ENCODE measurements around a stretch of chr6.

GRCh38 chr6:111475444-111476138, 7.4 kb downstream of the REV3L start:
- PRO-cap = no peak

DNA sequence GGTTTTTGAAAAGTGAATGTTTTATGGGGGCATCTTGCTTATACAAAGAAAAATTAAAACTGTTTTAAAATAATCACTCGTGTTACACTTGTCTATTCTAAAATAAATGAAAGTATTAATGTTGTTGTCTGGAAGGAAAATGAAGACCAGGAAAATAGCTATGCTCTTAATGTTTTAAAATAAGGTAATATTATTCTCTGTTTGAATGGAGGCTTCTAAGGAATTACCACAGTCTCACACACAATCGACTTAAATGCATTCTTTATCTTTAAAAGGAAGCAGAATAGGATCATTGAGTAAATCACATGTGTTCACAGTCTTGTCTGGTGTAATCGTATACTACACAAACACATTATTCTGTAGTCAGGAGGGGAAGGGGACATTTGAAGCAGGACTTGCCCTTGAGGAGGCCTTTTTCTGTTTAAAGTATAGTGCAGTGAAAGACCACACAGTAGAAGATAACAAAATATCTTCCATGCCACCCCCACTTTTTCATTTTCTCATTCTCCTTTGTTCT, 20.6 kb upstream of the REV3L start:
- PRO-cap = no peak

DNA sequence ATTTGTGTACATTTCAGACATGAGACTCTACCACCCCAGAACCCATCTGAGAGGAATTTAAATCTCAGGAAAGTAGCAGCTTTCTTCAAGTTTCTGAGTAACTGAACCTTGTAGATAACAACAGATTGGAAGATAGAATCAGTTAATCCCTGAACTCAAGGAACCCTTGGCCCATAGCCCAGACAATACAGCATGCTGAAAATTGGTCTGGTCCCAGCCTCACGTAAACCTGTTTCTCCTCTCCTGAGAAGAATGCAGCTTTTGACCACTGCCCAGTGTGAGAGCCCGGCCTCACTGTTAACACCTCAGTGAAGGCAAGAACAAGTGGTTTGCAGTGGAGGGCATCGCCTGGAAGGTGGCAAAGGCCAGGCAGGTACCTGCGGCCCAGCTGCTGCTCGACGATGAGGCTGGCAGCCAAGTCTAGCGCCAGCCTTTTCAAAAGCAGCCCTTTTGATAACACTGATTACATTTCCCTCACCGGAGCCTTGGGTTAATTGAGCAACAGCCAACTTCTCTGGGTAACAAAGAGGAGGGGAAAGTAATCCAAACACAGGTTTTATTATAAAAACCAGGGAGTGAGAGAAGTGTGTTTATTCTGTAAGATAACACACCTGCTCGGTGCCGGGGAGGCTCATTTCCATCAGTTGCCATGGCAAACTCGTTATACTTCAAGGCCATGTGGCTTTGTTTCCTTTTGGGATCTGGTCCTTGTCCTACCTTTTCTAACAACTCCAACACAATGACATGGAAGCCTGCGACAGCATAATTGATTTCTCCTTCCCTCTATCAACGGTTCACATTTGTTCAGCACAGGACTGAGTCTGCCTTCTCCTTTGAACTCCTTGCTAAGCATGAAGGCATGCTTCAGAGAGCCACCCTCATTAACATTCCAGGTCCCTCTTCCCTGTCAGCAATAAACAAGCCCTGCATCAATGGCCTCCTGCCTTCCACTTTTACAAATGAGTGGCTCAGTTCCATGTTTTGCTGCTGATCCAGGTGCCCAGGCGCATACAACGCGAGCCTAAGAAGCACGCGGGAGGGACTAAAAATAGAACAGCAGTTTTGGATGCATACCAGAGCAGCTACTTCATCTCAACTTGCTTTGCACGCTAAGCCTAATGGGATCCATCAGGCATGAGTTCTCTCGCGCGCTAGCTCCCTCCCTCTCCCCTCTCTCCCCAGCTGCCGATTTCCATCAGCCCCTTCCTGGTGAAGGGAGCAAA, 53.8 kb downstream of the TRAF3IP2 start:
- PRO-cap = unidirectional peak, plus-strand start at position 1,112 of the sequence

- PRO-cap = no peak
These were observed 40.1 kb downstream of the TRAF3IP2 start for GRCh38 chr6:111565237-111566306.

- PRO-cap = no peak
These were observed 31.3 kb downstream of the TRAF3IP2 start for GRCh38 chr6:111574256-111574983.

GRCh38 chr6:111589274-111590068, 16.2 kb downstream of the TRAF3IP2 start:
- PRO-cap = no peak

- PRO-cap = no peak
These were observed 9.4 kb upstream of the TRAF3IP2 start for GRCh38 chr6:111615044-111615582.

- PRO-cap = no peak
These were observed 79.4 kb upstream of the TRAF3IP2 start for GRCh38 chr6:111685085-111685396.

DNA sequence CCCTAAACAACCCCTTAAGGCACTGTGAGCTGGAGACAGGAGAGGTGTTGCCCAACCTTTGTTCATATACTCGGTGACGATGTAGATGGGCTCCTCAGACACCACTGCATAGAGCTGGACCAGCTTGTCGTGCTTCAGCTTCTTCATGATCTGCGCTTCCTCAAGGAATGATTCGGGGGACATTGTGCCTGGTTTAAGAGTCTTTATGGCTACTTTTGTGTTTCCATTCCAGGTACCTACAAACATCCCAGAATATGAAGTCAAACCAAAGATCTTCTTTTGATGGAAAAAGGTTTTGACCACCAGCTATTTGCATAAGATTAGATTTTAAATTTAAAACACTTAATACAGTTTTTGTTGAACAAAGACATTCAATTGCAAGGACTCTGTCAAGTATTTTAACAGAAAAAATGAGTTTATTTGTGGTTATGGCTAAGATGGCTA, 90.6 kb upstream of the TRAF3IP2 start:
- PRO-cap = no peak

GRCh38 chr6:111700044-111700536, 94.4 kb upstream of the TRAF3IP2 start:
- PRO-cap = no peak

DNA sequence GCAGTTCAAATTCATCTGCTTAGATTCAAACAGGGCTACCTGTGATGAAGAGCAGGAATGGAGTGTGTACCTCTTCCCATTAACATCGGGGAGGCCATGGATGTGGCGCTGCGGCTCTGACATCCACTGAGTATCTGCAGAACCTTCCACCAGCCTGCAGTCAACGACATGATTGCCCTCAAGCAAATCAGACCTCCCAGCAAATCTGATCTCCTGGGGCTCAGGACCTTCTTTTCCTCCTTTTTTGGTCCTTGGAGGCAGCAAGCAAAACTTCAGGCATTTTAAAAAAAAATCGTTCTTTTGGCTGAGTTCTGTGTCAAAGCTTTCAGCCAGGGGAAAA, 103.2 kb upstream of the TRAF3IP2 start:
- PRO-cap = no peak

DNA sequence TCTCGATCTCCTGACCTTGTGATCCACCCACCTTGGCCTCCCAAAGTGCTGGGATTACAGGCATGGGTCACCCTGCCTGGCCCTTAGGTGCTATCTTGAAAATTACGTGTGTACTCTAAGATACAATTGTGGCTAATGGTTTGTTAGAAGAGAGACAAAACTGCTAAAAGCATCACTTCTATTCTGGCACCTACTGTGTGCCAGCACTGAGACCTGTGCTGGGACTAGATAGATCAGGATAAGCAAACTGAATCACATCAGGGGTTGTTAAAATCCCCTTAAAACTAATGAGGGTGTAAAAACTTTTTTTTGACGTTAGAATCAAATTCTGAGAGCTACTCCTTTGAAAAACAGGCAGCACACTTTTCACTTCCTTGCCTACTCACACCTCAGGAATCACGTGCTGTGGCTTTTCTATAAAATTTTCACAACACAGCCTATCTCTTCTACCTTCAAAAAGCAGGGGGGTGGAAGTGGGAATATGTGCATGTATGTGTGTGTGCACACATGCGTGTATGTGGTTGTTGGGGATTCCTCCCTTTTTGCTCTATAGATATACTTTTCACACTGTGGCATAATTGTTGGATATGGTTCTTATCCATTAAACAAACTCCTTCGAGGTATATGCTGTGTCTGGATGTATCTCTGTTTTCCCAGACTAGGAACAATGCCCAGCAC, 105.5 kb downstream of the FYN start:
- PRO-cap = no peak

GRCh38 chr6:111843654-111844114, 29.6 kb downstream of the FYN start:
- PRO-cap = no peak

DNA sequence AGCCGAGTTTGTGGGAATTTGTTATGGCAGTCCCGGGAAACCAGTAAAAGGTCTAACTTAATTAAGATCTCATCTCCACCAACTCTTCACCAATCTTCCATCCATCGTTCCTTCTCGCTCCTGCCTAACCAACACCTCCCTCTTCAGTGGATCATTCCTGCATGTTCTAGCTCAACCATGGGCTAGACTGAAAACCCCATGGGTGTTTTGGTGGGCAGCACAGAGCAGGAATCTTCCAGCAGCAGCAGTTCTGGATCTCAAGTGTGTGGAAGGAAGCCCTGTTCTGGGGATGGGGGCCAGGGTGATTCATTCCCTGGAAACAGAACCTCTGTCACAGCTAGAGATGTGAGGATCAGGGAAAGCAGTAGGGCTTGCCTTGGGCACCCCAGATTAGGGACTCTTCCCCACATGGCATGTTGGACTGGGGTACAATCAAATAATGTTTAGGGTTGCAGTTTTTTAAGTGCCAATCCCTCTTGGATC, 13.0 kb downstream of the FYN start:
- PRO-cap = no peak

DNA sequence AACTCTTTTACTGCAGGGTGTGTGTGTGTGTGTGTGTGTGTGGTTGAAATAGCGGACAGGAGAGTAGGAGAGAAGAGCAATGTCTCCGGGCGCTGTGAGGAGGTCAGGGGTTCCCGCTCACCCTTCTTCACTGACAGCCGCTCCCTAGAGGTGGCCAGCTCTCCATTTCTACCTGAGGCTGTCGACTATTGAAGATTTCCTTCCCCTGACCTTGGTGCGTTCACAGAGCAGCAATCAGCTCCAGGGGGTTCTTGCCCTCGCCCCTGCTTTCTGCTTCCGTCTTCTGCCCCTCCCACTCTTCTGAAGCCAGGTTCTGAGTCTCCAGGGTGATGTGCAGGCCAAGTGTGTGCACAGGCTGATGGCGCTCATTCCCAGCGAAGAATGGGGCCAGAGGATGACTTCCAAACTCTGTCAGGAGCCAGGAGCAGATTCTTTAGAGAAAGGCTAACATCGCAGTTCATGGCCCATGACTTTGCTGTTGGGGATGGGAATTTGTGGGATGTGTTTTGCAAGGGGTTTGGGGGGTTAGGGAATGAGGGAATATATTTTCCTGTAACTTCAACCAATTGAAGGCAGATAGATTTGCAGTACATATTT, 56.2 kb upstream of the CCN6 start:
- PRO-cap = no peak

GRCh38 chr6:112037760-112038366, 16.0 kb upstream of the CCN6 start:
- PRO-cap = no peak

GRCh38 chr6:112689419-112689970, 342.4 kb downstream of the RFPL4B start:
- PRO-cap = no peak

DNA sequence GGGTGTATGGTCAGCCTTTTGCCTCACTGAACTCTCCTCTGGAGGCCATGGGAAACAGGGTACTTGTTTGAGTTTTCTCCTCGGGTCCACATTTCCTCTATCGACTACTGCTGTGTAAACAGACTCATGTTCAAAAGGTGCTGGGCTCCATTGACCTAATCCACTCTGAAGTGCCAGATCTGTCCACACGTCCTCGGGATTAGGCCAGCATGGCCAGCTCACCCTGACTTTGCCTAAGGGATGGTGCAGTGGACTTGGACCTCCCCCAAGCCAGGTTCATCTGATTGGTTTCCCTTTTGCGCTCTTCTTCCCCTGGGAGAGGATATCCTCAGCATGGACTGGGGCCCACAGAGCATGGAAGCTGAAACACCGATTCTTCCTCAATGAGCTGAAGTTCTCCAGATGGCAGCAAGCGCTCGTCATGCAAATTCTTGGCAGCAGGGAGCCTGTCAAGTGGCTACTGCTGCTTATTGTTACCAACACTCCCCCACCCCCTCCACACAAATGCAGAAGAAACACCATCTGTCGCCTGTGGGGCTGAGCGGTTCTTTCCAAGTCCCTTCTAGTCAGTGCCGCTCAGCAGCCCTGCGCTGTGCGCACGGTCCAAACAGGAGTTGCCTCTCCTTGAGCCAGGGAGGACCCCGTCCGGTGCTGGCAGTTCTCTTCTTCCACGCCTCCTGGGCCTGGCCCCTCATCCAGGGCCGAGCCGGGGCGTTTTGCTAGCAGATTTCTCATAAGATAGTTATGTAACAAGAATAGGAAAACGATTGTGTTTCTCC, 292.5 kb upstream of the MARCKS start:
- PRO-cap = unidirectional peak, plus-strand start at position 569 of the sequence; bidirectional peak, plus-strand start at position 593 of the sequence, minus-strand start at position 626 of the sequence

- PRO-cap = no peak
These were observed 261.0 kb upstream of the MARCKS start for GRCh38 chr6:113596049-113596648.

DNA sequence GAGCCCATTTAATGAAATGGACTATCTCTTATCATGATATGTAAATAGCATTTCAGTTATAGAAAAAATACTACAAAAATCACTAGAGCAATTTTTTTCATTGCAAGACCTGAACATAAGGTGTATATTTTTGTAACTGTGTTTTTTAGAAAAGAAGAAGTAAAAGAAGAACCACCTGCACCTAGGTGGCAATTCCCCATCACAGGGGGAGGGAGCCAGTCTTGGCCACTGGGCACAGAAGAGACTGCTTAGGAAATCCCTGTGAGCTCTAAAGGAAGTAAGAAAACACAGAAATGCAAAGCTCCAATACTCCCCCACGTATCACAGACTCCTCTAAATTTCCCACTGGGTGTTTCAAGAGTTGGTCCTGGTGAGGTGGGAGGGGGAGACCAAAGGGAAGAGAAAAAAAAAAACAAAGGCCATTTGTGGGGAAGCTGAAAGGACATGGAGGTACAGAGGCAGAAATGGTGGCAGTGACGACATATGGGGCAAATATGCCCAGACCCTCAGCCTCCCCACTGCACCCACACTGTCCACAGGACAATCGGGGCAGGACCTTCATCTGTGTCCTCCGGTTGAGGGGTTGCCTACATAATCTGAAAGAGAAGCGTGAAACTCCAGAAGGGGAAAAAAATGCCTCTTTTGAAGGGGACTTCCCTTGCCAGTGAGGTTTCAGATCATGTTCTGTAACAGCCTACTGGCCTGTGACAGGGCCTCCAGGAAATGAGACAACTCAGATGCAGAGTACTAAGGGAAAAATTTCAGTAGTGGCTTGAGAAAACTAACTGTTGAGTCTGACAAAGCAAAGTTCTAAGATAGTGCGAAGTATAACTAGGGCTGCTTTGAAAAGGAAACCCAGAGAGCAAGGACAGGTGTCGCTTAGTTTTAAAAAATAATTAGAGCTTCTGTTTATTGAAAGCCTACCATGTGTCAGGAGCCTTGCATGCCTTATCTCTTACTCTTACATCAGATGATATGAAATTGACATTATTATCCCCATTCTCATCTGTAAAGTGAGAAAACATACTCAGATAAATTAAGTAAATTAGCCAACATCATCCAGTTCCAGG, 226.2 kb upstream of the MARCKS start:
- PRO-cap = no peak